Thoracic aorta (tissue), 1 donor: ENCODE measurements around a stretch of chr9.

GRCh38 chr9:91852892-91853350, 97.1 kb downstream of the ROR2 start:
- RAMPAGE, long total RNA, result no peak

DNA sequence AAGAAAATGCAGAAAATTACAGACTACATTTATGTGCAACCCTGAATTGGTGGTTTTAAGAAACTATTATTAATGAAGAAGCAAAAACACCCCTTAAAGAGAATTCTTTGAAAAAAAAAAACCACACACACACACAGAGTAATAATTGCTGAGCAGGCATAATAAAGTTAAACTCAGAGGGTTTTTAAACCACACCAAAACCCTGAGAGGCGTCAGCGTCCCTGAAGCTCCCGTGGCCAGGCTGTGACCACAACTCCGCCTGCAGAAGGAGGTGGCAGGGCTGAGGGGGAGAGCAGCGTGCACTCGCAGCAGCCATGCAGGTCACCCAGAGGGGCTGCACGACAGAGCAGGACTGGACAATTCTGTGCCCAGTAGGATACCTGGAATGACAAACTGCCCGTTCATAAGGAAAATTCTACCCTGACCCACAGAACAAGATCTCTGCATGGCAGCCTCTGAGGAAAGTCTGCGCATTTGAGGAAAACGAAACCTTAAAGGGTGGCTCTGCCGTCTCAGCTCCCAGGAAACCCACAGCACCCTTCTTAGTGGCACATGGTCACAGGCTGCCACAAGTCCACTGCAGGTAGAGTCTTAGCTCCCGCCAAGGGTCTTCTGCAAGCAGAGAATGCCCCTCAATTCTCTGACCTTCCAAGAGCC, 44.0 kb downstream of the ROR2 start:
- RAMPAGE, long total RNA, result no peak

GRCh38 chr9:92073753-92074002, 41.5 kb downstream of the SPTLC1 start:
- RAMPAGE, long total RNA, result no peak

GRCh38 chr9:92292299-92292892, 1.1 kb downstream of the IARS1 start:
- RAMPAGE, long total RNA, result no peak

DNA sequence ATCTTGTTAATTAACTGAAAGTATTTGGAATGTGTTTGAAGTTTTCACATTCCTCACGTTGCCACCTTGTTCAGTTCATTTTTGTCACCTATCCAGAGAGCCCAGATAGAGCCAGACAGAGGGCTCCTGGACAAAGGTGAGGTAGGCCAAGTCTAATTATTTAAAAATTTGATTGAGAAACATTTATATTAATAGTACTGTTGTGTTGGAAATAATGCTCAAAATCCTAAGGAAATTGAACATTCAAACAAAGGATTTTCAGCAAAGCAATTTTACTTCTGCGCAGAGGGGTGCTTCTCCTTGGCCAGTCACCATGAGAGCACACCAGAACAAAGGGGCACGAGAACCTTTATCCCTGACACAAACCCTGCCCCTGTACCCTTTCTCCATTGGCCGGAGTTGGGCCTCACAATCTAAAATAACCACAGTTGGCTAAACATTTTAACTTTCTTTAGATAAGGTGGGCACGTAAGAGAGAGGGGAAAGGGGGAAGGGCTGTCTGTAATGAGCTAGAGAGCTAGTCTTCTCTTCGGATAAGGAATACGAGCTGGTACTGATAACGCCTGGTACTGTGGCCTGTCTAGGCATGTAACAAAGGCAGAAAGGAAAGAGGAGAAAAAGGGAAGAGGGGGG, 1.6 kb upstream of the IARS1 start:
- RAMPAGE, long total RNA, result no peak

GRCh38 chr9:92313202-92313714, 11.9 kb downstream of the NOL8 start:
- RAMPAGE, long total RNA, result no peak

DNA sequence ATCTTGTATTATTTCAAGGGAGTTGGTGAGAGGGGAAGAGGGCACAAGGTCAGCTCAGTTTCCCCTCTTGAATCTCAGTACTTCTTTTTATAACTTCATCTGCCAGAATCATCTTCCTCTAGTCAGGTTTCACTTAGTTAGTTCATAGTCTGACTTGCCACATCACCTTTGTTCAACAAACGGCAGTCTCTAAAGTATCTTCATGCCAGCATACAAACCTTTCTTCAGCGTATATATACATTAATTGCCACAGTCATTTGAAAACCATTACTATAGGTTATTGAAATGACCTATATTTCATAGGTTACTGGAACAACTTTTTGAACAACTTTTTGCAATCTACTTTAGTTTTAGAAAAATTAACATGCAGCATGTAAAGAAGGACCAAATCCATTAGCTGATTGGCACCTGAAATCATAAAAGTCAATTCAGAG, 1.5 kb downstream of the ECM2 start:
- RAMPAGE, long total RNA, result no peak

- RAMPAGE, long total RNA, result no peak
Measured at GRCh38 chr9:92654837-92655520, 15.0 kb downstream of the IPPK start.

GRCh38 chr9:92765622-92766095, 1.0 kb upstream of the BICD2 start:
- RAMPAGE, long total RNA, result no peak

DNA sequence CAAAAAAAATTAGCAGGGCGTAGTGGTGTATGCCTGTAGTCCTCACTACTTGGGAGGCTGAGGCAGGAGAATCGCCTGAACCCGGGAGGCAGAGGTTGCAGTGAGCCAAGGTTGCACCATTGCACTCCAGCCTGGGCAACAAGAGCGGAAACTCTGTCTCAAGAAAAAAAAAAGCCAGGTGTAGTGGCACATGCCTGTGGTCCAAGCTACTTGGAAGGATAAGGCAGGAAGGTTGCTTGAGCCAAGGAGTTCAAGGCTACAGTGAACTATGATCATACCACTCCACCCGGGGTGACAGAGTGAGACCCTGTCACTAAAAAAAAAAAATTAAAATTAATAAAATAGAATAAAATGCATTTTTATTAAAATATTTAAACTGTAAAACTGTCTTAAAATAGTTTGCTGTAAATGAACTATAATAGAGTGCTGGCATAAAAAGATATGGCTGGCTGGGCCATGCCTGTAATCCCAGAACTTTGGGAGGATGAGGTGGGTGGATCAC, 35.9 kb downstream of the ZNF484 start:
- RAMPAGE, long total RNA, result no peak

DNA sequence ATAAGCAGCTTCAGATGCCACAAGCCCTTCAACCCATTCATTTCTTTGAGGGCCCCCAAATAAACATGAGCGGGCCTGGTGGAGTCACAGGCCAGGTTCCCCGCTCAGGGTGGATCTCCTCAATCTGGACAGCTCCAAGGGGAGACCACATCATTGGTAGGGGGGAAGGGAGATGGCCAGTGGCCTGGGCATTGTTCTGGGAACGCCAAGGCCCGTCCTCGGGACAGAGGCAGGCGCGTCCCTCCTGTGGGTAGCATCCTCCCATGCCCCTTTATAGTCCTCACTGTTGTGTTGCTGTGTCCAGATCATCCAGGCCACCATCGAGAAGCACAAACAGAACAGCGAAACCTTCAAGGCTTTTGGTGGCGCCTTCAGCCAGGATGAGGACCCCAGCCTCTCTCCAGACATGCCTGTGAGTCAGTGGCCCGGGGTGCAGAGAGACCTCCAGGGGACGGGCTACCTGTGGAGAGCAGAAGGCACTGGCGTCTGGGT, 38.4 kb upstream of the SUSD3 start:
- RAMPAGE, long total RNA, result no peak

DNA sequence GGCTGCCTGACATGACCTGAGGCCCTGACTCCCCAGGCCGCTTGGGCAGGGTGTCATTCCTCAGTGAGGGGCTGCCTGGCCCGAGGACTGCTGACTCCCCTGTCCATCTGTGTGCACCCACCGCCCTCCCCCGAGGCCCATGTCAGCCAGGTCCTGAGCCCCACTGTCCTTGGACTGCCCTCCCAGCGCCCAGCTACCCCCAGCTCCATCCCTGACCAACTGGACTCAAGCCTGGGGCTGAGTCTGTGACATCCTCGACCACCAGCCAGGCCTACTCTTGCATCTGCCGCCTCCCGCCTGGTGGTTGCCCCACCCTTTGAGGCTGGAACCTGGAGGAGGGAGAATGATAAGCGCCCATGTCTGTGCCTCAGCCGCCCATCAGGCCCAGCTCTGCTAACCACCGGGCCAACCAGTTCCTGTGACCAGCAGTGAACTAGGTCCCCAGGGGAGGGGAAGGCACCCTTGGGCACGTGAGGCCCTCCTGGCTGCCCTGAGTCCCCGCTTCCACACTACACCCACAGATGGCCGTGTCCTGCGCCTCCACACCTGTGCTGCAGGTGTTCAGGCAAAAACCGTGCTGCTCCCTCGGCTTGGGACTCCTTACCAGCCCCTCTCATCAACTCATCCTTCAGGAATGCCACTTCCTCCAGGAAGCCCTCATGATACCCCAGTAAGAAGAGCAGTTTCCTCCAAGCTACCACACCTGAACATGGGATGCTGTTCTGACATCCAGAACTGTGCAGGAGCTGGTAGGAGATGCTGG, 18.6 kb downstream of the CARD19 start:
- RAMPAGE, long total RNA, result no peak

DNA sequence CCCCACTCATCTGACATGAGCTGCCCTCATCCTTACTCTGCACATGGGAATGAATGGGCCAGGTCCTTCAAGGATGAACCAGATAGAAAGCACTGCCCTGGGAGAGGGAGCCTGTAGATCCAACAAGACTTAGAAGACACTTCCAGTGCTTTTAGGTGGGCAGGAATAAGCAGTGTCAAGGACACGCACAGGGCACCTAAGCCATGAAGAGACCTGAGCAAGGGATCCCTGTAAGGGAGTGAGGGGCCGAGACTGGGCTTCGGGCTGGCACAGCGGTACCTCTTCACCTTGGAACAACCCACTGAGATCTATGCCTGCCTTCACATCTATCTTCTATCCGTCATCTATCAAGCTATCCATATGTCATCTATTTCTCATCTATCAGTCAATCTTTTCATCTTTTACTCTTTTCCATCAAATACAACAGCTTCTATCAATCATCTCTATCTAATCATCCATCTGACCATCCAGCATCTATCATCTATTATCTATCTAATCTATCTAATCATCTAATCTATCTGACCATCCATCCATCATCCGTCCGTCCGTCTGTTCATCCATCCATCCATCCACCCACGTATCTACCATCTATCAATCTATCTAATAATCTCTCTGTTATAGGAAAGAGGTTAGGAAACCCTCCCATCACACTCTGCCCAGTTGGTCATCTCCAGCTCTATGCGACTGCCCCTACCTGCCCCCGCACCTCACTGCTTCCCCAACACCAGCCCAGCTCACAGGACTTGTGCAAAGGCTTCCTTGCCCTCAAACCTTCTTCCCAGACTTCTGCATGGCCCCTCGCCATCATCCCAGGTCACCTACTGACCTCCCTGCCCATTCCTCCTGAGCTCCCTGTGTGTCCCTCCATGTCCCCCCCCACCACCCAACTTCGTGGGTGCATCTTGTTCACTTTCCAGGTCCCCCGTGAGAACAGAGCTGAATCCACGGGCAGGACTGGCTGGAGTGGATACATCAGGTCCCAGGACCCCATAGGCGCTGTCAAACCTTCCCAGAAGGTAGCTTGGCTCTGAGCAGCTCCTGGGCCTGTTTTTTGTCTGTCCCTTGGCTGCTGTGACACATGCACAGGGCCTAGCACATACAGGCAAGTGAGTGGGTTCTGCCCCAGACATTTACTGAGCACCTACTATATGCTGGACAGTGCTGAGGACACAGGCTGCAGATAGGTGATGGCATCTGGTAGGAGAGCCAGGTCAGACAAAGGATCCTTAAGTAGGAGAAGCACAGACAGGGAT, 15.4 kb downstream of the NINJ1 start:
- RAMPAGE, long total RNA, result no peak

DNA sequence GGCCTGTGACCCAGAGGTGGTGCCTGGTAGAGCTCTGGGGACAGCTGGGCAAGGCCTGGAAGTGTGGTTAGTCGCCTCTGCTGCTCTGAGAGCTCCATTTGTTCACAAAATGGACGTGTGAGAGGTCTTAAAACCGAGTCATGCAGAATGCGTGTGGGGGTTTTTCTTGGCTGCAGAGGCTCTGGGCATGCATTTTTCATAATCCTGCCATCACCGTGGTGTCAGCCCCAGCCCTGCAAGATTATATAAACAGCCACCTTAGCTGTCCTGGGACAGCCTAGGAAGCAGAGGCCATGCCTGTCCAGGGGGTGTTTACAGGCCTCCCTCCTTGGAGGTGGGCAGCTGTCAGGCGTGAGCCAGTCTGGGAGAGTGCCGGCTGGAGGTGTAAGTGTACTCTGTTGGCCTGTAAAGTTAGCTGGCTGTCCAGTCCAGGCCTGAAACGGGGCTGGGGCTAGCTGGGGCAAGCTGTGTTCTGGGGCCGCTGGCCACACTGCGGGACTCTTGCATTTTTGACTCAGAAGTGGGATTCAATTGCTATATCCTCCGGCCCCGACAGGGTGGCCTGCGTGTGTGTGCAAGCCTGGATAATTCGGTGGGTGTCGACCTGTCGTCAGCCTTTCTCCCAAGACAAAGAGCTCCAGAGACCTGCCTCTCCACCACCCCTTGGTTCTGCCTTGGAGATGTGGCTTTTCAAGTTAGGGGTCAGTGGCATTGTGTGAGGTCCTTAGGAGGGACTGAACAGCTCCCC, 2.4 kb downstream of the WNK2 start:
- RAMPAGE, long total RNA, result no peak

- RAMPAGE, long total RNA, result no peak
Measured at GRCh38 chr9:93345714-93346844, 105.4 kb upstream of the FAM120A start.

- RAMPAGE, long total RNA, result no peak
Measured at GRCh38 chr9:93673528-93673911, 97.1 kb downstream of the PHF2 start.

- RAMPAGE, long total RNA, result no peak
Measured at GRCh38 chr9:93958250-93958449, 3.0 kb upstream of the BARX1 start.

DNA sequence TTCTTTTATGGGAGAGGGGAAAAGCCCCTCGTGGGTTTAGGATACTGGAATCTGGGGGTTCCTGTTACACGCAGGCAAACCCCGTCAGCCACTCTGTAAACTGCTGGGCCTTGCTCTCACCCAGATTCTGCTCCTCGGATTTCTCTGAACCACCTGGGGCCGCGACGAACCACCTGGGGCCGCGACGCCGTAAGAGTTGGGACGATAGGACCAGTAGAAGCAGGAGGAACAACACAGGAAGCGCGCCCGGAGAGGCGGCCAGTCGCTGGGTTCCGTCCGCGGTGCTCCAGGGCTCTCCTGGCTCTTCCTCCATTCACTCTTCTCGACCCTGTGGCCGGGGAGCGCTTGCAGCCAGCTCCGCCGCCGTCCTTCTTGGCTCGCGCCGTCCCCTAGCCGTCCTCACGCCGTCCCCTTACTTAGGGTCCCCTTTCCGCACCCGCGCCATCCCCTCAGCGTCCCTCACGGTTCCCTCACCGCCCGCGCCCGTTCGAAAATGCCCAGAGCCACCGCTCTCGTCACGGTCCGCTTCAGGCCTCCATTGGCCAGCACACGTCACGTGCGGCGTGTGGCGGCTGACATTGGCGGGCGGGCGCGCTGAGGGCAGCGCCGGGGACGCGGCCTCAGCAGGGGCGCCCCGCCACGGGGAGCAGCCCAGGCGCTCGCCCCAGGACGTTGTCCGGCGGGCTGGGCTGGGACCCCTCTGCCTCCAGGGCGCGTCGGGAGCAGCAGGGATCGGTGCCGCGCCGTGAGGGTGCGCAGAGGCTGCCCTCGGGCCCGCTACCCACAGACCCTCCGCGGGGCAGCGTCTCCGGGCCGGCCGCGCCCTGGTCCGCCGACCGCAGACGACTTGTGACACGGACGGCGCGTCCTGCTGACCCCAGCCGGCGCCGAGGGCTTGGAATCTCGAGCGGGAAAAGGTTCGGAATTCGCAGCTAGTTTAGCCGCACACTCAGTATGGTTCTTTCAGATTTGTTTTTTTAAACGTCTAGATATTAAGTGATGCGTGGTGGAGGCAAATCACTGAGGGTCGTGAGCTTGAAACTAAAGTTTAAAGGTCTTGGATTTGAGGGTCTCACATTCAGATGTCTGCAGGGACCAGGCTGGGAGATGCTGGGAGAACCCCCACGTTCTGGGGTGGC, 53.7 kb upstream of the PTPDC1 start:
- RAMPAGE, long total RNA, result no peak

DNA sequence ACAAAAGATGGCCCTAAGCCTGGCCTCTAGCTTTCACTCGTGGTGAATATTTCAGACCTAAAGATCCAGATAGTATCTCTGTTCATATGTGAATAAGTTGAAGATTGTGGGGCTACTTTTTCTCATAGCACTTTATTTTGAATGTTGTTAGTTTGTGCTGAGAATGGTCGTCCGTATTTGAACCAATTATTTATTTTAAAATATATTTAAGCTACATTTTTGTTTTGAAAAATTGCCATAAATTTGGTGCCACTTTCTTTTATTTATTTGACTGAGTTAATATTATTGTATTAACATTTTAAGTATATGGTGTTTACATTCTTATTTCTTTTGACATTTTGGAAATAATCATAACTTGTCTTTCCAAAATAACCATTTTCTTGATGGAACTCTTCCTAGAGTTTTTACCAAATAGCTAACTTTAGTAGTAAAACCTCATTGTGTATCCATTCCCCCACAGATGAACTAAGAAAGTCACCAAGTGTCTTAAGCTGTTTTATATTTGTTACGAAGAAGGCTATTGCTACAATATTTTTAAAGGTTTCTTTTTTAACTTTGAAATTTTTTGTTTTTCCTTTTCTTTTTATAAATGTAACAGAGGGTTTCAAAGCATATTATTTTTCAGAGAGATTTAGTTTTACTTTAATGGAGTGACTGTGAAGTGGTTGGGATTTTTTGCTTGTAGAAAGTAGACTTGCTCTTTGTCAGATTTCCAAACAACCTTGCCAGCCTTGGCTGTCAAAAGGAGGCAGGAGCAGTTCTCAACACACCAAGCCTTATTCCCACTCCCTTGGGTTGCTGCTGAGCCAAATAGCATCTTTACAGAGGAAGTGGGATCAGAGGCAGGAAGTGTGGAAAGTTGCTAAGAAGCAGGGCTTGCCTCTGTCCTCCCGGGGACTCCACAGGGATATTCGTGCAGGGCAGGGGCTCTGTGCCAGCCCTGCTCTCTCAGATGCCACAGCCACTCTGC, 23.9 kb downstream of the PTPDC1 start:
- RAMPAGE, long total RNA, result no peak

- RAMPAGE, long total RNA, result no peak
Measured at GRCh38 chr9:94135140-94135889, 51.1 kb downstream of the PTPDC1 start.